Liver (tissue), 9 donors: ENCODE measurements around a stretch of chr9.

DNA sequence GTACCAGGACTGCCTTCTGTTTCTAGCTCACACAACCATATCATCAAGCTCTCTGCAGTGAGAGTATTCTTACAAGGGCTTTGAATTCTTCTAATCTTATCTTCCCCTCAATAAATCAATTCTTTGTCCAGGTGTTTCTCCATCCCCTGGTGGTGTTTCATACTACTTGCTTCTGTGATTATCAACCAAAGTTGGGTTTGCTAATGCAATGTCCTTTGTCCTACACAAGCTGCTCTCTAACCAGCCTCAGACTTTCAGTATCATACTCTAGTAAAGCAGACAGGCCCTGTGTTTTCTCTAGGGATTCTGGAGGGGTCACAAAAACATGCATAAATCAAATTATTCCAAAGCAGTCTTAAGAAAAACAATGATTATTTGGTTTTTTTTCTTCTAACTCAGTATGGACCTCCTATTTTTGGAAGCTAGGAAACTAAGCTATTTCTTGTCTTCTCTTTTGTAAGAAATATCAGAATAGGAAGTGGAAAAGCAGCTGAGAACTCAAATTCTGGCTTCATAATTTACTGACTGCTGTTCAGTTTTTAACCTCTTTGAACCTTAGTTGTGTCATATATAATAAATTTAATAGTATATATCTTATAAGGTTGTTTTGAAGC is 341.8 kb downstream of the OSTF1 start:
- PRO-cap, 5 experiments, result no peak in any of the 5 experiments
- RAMPAGE, long total RNA, 2 experiments, result no peak in any of the 2 experiments

DNA sequence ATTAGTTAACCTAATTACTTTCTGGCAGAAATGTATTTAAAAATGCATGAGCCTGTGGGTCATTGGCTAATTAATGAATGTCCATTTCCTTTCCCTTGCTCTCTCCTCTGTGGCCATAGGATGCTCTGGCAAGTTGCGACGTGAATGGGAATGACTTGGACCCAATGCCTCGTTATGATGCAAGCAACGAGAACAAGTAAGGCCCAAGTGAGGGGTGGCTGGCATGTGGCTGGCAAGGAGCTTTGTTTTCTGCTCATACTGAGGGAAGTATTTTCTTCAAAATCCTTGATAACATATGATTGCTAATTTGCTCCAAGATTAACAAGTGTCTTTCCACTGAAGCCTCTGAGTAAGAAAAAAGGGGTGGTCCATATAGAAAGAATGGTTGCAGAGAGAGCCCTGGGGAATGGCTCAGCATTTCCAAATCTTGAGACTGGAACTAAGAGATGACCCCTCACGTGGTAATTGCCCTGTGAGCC is 136.4 kb downstream of the PCSK5 start:
- PRO-cap, 5 experiments, result no peak in any of the 5 experiments
- RAMPAGE, long total RNA, 2 experiments, result no peak in any of the 2 experiments
- RRBS, result no CpG with 5 or more reads among the region's 5 CpGs

DNA sequence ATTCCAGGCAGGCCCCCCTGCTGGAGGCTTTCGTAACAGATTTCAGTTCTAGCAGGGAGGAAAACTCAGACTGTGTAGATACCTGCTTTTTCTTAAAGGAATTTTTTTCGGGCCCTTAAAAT is 1.4 kb downstream of the GCNT1 start:
- PRO-cap, 5 experiments, result no peak in any of the 5 experiments
- RAMPAGE, long total RNA, 2 experiments, result no peak in any of the 2 experiments
- RRBS, result no CpG with 5 or more reads among the region's 2 CpGs

DNA sequence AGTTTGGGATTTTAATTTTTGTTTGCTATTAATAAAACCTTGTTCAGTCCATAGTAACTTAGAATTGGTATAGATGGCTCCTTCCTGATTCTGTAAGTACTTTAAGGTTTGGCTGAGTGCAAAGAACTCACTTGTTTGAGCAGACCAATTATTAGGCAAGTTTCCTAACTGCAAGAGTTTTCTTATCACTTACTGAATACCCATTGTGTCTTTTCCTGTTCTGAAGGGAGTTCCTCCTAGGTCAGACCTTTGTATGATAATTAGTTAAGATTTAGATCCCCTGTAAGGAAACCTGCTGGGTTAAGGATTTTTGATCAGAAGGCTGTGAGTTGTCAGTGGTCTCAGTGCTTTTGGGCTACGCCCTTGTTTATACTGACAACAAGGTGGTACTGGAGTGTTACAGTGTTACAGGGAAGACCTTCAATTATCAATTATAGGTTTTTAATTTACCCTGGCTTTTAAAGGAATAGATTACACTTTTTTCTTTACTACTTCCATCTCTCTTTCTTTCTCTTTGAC is 31.7 kb downstream of the GCNT1 start:
- PRO-cap, 5 experiments, result no peak in any of the 5 experiments
- RAMPAGE, long total RNA, 2 experiments, result no peak in any of the 2 experiments
- RRBS, result no CpG with 5 or more reads among the region's 1 CpG

DNA sequence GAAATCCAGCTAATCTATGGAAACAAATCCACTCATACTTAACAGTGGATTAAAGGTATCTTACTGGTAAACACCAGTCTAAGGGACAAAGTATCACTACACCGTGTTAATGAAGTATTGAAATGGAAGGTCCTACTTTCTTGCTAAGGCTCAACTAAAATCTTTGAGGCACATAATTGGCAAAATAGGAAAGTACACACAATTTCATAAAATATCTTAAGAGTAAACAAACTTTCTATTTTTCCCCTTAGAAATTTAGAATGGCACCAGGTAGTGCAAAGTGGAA is 155.2 kb downstream of the GCNT1 start:
- PRO-cap, 5 experiments, result no peak in any of the 5 experiments
- RAMPAGE, long total RNA, 2 experiments, result no peak in any of the 2 experiments
- RRBS, result no CpG with 5 or more reads among the region's 1 CpG

- PRO-cap, 5 experiments, result no peak in any of the 5 experiments
- RAMPAGE, long total RNA, 2 experiments, result no peak in any of the 2 experiments
- RRBS, result no CpG with 5 or more reads among the region's 2 CpGs
These were observed 191.7 kb downstream of the GCNT1 start for GRCh38 chr9:76650697-76651144.

DNA sequence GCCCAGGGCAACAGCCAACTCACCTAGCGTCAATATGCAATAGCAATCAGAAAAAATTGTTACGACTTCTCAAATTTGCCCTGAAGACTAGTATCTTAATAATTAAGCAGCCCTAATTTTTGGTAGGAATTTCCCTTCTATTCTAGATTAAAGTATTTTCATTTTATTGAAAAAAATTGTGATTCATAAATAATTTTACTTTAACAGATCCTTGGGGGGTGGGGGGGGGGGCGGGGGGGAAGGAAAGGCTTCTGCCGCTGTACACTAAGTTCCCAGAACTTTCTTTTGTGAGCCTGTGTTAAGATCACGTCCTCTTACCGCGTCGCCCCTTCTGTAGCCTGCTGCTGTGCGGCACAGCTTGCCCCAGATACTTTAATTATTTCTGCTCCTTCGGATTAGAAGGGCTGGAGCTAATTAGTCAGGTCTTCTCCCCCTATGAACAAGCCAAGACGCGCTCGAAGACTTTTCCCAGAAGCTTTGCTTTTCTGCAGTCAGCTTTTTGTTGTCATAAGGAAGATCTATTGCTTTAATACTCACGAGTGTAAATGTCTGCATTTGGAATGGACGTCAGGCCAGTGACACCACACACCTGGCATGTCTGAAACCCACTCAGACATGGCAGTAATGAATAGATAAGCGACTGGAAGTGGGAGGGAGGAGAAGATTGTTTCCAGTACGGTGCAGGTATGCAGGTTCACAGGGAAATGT is 37.1 kb downstream of the PRUNE2 start:
- PRO-cap, 5 experiments, result no peak in any of the 5 experiments
- RAMPAGE, long total RNA, 2 experiments, result no peak in any of the 2 experiments
- RRBS, result no CpG with 5 or more reads among the region's 17 CpGs

DNA sequence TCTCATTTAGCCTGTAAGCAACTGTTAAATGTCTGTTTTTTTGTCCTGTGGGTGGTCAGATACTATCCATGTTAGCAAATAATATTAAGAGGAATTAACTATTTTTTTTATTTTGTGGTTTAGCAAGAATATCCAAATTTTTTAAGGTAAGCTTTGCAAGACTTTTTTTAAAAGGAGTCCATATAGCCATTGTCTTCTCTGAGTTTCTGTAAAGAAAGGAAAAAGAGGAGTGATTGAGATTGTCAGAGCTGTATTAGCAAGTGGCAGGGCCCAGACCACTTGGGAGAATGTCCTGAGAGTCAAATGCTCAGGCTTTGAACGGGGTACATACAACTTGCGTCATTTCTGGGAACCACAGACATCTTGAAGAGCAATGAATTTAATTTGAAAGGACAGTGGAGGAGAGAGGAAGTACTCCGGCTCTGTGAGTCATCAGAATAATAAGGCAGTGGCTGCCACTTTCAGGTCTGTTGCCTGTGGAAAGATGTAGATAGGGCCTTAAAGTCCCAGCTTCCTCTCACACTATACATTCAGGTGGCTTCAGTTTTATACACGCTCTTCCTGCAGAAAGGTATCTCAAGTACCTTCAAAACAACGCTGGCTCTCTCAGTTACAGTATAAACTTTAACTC is 6.6 kb upstream of the PRUNE2 start:
- PRO-cap, 5 experiments, result no peak in any of the 5 experiments
- RAMPAGE, long total RNA, 2 experiments, result no peak in any of the 2 experiments
- RRBS, result no CpG with 5 or more reads among the region's 5 CpGs

DNA sequence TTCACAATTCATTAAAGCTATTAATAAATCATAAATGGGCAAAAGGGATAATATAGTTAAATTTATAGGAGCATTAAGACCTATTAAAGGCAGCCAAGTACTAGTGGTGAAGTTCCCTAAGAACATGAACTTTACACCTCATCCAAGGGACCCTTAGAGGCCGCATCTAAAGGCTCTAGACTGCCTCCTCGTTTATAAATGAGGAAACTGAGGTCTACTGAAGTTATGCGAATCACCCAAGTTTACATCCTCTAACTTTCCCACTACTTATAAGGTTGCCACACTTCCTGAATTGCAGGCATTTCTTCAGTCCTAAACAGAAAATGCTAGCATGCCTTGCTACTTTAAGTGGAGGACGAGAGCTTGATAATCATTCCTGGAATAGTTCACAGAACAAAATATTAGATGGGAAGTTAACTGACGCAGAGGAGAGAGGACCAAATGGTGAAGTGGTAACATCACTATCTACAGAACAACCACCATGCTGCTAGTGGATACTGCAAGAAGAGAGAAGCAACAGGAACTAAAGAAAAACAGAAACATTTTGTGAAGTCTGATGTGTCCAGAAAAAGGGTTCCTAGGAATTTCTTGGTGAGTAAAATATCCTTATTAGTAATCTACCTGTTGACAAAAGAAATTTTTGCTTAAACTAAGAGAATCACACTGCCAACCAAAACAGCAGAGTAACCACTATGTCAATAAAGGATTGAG is 85.8 kb downstream of the GNAQ start:
- PRO-cap, 5 experiments, result no peak in any of the 5 experiments
- RAMPAGE, long total RNA, 2 experiments, result no peak in any of the 2 experiments
- RRBS, result no CpG with 5 or more reads among the region's 5 CpGs

- PRO-cap, 5 experiments, result no peak in any of the 5 experiments
- RAMPAGE, long total RNA, 2 experiments, result no peak in any of the 2 experiments
- RRBS, result no CpG with 5 or more reads among the region's 7 CpGs
These were observed 3.7 kb upstream of the GNAQ start for GRCh38 chr9:78035355-78035730.

- PRO-cap, 5 experiments, result peak in 3 of 5 experiments; most common plus-strand start chr9:78278667 (in 3); most common minus-strand start chr9:78278400 (in 2)
- RAMPAGE, long total RNA, 2 experiments, result no peak in any of the 2 experiments
- RRBS, result no CpG with 5 or more reads among the region's 4 CpGs
These were observed 18.5 kb upstream of the PSAT1 start for GRCh38 chr9:78278290-78278906.

DNA sequence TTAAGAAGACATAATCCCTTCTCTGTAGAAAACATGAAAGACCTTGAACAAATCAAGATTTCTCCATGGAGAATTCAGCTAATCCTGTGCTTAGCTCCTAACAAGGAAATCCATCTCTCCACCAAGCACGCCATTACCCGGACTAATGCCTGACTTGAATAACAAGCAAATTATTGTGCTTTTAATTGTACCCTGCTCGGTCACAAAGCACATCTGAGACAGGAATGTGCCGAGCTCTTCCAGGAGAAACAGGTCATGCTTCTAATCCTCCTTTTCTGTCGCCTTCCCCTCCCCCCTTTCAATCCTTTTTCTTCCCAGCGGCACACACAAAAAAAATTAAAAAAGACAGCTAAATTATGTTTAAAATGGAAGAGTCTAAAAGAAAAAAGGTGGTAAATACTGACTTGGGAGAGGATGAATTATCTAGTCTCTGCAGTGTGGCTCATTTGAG is 141.4 kb downstream of the PSAT1 start:
- PRO-cap, 5 experiments, result no peak in any of the 5 experiments
- RAMPAGE, long total RNA, 2 experiments, result no peak in any of the 2 experiments
- RRBS, result no CpG with 5 or more reads among the region's 6 CpGs

- PRO-cap, 5 experiments, result no peak in any of the 5 experiments
- RAMPAGE, long total RNA, 2 experiments, result no peak in any of the 2 experiments
- RRBS, result no CpG with 5 or more reads among the region's 3 CpGs
These were observed 2.9 kb downstream of the TLE4 start for GRCh38 chr9:79574659-79575108.

DNA sequence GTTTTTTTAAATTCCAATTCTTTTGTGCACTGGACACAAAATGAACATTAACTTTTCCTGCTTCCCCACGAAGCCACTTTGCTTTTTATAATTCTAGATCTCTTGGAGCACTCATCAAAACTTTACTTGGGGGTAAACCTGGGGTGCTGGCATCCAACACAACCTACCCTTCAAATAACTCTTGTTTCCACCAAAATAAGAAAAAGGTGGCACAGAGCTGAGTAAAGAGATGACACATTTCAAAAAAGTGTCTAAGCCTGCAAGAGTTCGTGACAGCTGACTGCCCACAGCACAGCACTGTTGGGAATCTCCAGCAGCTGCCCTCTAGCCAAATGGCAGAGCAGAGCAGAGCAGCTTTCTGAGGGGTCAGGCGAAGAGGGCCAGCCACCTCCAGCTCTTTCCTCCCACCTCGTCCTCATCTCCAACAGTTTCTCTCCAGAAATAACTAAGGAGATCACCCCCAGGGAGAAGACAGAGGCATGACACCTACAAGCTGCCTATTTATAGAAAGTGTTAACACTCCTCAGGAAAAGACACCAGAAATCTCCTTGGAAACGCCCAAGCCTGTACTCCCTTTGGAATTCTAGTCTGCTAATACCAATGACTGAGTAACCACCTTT is 79.7 kb downstream of the TLE1 start:
- PRO-cap, 5 experiments, result no peak in any of the 5 experiments
- RAMPAGE, long total RNA, 2 experiments, result no peak in any of the 2 experiments
- RRBS, result no CpG with 5 or more reads among the region's 5 CpGs

DNA sequence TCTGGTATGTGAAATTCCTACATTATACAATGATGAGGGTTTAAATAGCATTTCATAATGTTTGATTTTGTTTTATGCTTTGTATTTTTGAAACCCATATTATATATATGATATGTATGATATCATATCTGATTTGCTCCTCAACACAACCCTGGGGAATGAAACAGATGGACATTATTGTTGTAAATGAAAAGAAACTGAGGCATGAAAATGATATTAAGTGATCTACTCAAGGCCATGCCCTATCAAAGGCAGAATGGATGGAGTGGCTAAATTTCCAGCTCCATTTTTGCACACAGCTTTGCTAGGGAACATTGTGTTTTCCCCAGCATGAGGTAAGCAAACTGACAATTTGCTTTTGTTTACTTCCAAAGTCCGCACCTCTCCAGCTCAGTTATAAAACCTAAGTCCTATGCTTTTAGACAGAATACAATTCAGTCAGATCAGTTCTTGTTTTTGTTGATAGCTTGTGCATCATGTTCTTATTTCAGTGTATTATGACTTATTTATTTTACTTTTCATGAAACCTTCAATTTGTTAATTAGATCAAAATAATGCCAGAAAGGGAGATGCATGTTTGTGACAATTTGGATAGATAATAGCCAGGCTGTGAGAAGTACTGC is 380.6 kb downstream of the SPATA31D1 start:
- PRO-cap, 5 experiments, result peak in 5 of 5 experiments; most common plus-strand start position 425 of the sequence (in 5); most common minus-strand start position 289 of the sequence (in 1)
- RAMPAGE, long total RNA, 2 experiments, result no peak in any of the 2 experiments
- RRBS, result no CpG with 5 or more reads among the region's 1 CpG

DNA sequence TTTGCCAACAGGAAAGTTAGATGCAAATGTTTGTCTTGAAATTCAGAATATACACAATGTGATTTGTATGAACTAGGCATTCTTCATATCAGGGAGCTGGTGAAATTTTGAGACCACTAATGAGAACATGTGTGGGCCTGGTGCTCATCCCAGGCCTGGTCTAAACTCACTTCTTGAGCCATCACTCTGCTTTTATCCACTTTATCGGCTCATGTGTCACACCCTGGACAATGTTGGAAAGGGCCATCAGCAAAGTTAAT is 467.6 kb downstream of the SPATA31D1 start:
- PRO-cap, 5 experiments, result no peak in any of the 5 experiments
- RAMPAGE, long total RNA, 2 experiments, result no peak in any of the 2 experiments
- RRBS, result no CpG with 5 or more reads among the region's 1 CpG

DNA sequence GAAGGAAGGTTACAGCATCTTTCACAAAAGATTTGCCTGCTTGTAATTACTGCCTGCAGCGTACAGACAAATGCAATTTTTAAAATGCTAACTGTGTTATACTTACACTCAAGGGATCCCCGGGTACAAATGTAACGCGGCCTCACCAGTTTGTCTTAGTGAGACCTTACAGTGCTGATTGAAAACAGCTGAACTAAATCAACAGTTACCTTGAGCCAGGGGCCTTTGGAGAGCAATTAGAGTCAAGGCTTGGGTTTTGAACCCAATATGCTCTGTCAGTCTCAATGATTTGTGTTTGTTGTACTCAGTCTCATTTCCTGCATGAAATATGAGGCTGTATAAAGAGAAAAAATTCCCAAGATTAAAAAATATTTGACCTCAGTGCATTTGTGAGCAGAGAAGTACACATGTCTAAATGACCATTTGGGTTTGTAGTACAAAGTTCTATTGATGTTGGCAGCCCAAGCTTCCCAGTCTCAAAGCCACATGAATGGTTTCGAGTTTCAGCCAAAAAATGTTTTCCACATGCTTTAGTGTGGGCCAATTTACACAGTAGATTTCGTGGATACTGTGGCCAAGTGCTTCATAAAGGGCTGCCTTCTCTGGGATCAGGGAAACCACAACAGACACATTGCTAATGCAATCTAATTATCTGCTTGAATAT is 500.0 kb downstream of the SPATA31D1 start:
- PRO-cap, 5 experiments, result peak in 1 of 5 experiments; most common plus-strand start position 555 of the sequence (in 1); most common minus-strand start position 157 of the sequence (in 1)
- RAMPAGE, long total RNA, 2 experiments, result no peak in any of the 2 experiments
- RRBS, result no CpG with 5 or more reads among the region's 6 CpGs

- PRO-cap, 5 experiments, result no peak in any of the 5 experiments
- RAMPAGE, long total RNA, 2 experiments, result no peak in any of the 2 experiments
- RRBS, result no CpG with 5 or more reads among the region's 9 CpGs
These were observed 178.9 kb downstream of the RASEF start for GRCh38 chr9:82884024-82884490.

DNA sequence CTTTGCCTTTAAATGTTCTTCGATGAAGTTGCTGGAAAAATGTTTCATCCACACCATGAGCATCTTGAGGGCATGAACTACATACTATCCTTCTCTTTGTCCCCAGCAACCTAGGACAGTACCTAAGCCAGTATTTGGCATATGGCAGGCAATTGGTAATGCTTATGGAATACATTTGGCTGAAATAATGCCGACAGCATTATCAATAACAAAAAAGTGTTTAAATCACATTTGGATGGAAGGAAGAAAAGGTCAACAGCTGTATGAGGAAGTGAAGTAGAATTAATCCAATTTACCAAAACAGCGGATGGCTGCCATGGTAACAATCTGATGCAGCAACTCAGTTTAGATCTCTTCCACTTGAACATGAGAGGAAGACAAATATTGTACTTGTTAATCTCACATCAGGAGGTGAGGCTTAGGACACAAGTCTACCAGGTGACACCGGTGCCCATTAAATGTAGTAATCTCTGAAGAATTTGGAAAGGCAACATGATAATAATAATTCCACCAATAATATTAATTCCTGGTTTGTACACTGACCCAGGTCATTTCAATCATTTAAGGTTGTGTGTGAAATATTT is 2.5 kb downstream of the RASEF start:
- PRO-cap, 5 experiments, result no peak in any of the 5 experiments
- RAMPAGE, long total RNA, 2 experiments, result no peak in any of the 2 experiments
- RRBS, result no CpG with 5 or more reads among the region's 4 CpGs

- PRO-cap, 5 experiments, result no peak in any of the 5 experiments
- RAMPAGE, long total RNA, 2 experiments, result no peak in any of the 2 experiments
- RRBS, result no CpG with 5 or more reads among the region's 15 CpGs
These were observed 156.7 kb upstream of the RASEF start for GRCh38 chr9:83219603-83220047.